Umbilical cord (tissue), 2 donors: ENCODE measurements around a stretch of chr3.

DNA sequence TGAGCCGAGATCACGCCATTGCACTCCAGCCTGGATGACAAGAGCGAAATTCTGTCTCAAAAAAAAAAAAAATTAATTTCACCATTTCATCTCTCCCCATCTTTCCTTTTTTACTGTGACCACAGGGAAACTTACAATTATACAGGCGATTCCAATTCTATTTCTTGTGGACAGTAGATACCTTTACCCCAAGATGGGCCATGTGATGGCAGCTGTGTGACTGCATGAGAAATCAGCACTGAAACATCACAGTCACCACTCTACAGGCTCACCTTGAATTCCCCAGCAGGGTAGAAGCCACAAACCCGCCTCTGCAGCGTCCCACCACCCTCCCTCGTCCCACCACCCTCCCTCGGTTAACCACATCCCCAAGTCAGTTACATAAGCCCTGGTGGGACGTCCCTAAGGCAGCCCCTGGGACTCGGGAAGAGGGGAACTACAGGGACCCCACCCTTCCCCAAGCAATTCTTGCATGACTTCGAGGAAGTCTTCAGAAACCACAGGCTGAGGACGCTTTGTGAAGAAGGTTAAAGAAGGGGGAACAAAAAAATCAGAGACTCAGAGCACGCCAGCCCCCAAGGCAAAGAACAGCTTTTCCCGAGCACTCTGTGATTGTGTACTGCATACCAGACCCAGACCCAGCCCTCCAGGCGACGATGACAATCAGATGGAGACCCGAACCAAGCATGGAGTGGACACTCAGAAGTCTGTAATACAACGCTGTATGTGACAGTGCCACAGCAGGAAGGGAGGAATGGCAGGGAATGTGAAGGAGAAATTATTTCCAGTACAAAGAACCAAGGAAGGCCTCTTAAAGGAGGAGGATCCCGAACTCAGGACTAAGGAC is 60.5 kb downstream of the SH3BP5 start:
- RAMPAGE, long total RNA: no peak

GRCh38 chr3:15277598-15278349 is 54.6 kb downstream of the SH3BP5 start:
- RAMPAGE, long total RNA: no peak

GRCh38 chr3:15292674-15293541 is 39.5 kb downstream of the SH3BP5 start:
- RAMPAGE, long total RNA: no peak

GRCh38 chr3:15329169-15330216 is 2.9 kb downstream of the SH3BP5 start:
- RAMPAGE, long total RNA: no peak

DNA sequence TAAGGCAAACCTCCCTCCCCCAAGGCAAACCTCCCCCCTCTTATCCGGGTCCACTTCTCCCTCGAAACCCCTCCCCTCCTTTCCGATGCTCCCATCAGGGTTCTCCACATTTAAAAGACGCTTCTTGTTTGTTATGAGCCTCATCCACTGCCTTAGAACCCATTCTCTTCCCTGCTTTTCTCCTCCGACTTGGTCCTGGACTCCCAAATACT is 688 bp downstream of the EAF1 start:
- RAMPAGE, long total RNA: no peak

DNA sequence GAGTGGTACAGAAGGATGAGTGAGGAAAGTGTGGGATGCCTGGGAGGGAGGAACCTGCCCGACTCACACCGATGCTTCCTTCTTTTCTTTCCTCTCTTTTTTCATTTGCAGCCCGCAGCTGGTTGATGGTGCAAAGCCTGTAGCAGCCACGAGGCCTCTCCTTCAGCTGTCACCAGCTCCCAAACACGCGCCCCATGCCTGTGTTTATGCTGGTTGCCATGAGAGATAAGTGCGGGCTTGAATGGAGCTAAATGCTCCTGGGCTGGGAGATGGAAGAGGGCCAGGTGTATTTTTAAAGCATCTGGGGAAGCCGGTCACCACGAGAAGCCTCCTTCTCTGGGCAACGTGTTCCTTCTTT is 9.4 kb downstream of the COLQ start:
- RAMPAGE, long total RNA: no peak

GRCh38 chr3:15648221-15648977 is 46.9 kb downstream of the BTD start:
- RAMPAGE, long total RNA: no peak

- RAMPAGE, long total RNA: no peak
These were observed 61.8 kb upstream of the ANKRD28 start for GRCh38 chr3:15859240-15860287.

DNA sequence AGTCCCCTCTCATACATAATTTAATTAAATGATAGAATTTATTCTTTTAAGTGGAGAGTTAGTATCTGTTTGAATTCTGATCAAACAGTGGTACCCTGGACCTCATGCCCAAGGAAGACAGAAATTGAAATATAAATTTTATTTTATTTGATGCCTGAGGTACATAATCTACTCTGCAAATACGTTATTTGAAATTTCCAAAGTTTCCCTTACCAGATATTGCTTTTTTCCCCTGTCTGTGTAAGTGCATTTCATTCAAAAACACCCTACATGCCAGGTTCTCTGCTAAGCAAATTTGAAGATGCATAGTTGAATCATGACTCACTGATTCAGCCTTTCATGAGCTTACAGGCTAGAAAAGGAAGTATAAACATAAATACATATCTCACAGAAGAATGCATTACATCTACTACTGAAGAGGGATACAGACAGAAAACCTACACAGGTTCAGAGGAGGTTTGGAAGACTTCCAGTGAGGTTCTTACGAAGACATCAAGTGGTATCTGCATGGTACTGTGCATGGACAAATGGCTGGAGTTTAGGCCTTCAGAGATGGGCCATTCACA is 105.5 kb upstream of the GALNT15 start:
- RAMPAGE, long total RNA: no peak

DNA sequence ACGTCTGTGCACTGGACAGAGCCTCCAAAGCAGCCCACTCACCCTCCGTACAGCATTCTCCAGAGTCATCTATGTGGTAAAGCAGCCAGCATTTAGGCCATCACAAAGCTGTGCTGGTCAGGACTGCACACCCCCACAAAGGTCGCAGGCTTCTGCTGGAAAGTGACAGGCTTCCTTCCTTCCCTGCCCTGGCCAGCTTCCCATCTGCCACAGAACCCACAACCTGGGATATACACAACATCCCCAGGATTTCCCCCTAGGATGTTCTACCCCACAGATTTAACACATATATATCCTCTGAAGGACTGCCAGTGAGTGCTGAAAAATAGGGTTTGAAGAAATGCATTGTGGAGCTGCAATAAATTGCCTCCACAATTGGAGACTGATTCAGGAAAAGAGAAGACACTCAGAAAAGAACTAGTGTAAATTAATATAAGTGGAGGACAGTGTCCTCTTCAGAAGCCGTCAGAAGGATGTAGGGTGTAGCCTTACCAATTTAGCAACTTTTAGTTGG is 64.4 kb upstream of the GALNT15 start:
- RAMPAGE, long total RNA: no peak

GRCh38 chr3:16113021-16113461 is 61.4 kb upstream of the GALNT15 start:
- RAMPAGE, long total RNA: no peak

DNA sequence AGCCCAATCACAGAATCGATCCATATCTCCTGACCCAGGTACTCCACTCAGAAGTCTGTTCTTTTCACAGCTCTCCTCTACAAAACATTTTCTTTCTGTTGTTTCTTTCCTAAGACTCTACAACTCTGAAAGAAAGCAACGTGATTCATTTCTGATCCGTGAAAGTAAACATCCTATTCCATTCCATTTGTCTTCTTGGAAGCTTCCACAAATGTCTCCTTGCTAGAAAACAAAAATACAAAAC is 37.8 kb upstream of the GALNT15 start:
- RAMPAGE, long total RNA: no peak

GRCh38 chr3:16262170-16262770 is 2.5 kb downstream of the DPH3 start:
- RAMPAGE, long total RNA: no peak

DNA sequence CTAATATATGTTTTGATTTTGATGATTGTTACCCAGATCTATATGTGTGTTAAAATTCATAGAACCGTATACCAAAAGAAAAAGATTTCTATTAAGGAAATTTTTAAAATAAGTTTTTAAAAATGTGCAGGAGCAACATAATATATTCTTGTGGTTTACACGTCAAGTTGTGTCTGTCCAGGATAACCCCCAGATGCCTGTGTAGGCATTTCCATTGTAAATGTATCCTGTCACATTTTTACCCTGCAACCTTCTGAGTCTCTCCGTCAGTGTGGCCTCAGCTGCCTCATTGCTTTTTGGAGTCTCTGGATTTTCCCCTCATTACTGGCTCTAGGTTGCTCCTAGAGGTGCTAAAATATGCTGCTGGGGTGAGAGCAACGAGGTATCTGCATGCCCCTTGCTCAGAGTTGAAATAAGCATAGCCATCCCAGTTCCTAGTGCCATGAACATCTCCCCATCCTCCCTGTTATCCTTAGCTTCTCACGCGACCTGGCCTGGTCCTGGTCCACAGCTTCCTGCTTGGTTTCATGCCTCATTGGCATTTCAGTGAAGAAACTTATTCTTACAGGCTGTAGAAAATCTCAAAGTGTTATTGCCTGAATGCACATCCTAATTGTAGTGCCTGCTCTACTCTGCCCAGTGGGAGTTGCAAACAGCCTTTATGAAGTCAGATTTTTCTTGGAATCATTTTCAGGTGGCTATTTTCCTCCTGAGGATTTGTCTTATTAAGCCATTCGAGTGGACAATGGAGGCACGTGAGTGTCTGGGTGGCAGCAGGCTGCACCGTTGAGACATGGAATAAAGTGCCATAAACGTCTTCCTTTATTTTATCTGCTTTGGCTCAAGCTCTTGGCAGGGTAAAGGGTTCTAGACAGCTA is 33.1 kb downstream of the OXNAD1 start:
- RAMPAGE, long total RNA: no peak

- RAMPAGE, long total RNA: no peak
These were observed 37.5 kb downstream of the OXNAD1 start for GRCh38 chr3:16302399-16302965.

DNA sequence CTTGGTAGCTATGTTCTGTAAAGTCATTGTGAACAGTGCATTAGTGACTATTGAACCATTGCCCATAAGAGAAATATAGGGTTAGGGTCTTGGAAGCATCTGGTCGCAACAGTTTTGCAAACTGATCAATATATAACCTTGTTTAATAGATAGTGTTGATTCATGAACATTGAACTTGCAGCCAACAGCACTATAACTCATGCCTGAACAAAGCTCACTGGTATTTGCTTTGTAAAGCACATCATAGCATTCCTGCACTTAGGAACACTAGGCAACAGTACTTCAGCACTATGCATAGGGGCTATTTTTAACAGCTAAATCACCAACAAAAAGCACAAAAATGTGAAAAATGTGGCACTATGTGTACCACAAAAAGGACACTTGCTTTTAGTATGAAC is 67.9 kb downstream of the OXNAD1 start:
- RAMPAGE, long total RNA: no peak

- RAMPAGE, long total RNA: no peak
These were observed 112.9 kb downstream of the OXNAD1 start for GRCh38 chr3:16377830-16378326.

DNA sequence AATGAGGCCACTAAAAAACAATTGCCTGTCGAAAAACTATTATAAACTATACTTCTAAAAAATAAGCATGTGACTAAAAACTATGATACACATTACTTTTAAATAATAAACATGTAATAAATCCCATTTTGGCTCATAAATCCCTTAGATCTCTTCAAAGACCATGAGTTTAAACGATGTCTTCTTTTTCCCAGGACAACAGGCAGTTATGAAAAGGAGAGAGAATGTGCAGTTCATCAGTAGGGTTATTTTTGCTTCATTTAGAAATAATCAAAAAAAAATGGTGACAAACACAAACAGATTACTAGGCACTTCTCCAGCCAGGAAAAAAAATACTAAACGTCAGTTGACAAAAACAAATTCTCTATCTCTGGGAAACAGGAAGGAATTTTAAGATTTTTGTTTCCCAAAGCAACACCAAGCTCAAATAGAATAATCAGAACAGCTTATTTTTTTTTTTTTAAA is 95.2 kb downstream of the RFTN1 start:
- RAMPAGE, long total RNA: no peak

DNA sequence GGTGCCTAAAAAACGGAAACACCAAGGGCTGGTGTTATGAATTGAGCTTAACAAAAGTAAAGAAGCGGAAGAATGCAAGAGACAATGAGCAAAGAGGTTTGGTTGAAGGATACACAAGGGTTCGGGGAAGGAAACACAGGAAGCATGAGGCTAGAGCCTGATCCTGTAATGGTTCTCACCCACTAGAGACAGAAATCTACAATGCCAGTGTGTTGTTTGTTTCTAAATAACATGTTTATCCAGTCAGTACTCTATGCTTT is 50.7 kb downstream of the RFTN1 start:
- RAMPAGE, long total RNA: no peak

DNA sequence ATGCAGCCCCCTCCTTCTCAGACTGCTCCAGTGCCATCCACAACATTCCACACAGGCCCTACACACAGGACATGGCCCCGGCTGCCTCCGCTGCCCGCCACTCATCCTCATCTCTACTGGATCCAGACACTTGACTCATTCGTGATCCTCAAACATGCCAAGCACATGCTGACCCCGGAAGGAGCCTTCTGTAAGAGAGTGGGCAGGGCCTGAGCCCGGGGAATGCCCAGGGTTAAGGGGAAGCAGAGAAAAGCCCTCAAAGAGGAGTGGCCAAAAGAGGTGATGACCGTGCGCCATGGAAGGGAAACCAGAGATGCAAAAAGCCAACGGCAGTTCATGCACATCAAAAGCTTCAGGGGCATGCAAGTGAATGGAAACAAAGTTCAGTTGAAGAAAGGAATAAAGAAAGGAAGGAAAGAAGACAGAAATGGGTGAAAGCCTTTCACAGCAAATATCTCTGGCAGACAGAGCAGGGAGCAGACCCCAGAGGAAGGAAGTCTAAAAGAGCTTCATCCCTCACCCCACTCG is 46.1 kb downstream of the RFTN1 start:
- RAMPAGE, long total RNA: no peak